Left lobe of liver (tissue), 1 donor: ENCODE measurements around a stretch of chr4.

GRCh38 chr4:24192158-24192648 is 302.4 kb upstream of the PPARGC1A start:
- PRO-cap = bidirectional peak, plus-strand start at chr4:24192503, minus-strand start at chr4:24192409

DNA sequence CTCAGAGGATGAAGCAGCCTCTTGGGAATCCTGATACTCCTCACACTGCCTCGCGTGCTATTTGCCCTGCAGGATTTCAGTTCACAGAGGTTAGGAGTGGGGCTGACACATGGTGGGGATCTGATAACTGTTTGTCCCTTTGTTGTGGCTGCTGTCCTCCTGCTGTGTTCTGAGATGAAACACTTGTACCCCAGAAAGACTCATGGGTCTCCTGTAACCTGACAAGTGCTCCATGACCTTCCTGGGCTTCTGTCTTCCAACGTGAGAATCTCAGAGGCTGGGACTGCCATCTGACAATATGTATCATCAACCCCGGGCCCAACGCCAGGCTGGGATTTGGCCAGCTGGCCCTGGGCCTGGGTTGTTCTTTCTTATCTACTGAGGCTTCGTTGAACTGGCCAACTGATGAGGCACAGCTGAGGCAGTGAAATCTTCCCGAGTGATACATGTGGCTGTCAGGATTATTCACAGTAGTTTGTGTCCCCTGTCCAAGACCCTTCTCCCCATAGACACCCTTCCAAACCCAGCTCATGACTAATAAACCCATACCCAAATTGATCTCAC is 60.8 kb downstream of the SEPSECS start:
- PRO-cap = no peak

- PRO-cap = no peak
Measured at GRCh38 chr4:25444326-25444525, 67.2 kb downstream of the ANAPC4 start.

- PRO-cap = bidirectional peak, plus-strand start at chr4:25863719, minus-strand start at chr4:25863586
Measured at GRCh38 chr4:25863406-25864603, 1.0 kb upstream of the SEL1L3 start.

GRCh38 chr4:26319908-26320108 is 1.0 kb upstream of the RBPJ start:
- PRO-cap = no peak

DNA sequence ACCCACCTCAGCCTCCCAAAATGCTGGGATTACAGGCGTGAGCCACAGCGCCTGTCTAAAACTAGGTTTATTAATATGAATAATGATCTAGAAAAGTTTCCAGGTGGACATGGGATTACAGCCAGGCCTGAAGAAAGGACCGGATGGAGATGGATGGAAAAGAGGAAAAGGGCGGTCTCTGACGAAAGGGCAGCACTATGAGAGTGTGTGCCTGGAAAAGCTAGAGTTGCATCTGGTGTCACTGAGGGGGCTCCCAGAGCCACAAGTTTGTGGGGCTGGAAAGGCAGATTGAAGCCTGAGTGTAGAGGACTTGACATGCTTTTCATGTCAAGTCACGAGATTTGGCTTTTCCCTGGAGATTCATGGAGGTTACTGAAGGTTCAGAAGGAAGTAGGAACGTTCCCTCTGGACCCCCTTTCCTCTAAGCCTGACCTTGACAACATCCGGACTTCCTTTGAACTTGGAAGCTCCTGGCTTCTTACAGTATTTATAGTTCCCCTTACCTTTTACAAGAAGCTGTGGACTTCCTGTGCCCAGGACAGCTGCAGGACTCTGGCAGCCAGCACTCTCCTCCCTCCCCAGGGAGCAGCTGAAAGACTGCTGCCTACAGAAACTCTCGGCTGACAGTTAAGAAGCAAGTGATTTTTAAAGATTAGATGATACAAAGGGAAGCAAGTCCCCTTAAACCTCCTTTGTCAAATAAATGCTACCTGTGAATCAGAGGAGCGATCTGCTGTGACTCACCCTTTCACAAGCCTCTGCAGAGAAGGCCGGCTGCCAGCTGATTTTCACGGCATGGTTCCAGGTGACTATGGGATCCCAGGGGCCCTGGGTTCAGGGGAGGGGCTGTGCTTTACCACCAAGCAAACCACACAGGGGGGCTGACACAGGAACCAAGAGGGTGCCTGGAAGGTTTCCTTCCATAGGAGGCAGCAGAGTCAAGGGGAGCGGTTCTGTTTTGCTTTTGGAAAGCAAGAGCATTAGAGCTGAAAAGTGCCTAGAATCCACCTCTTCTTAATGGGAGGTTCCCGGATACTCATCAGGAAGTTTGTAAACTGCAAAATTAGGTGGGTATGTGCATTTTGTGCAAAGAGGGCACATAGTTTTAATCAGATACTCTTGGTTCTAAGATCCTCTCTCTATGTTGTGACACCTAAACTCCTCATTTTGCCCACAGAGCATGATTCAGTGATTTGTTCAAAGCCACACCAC is 72.9 kb upstream of the STIM2 start:
- PRO-cap = no peak

DNA sequence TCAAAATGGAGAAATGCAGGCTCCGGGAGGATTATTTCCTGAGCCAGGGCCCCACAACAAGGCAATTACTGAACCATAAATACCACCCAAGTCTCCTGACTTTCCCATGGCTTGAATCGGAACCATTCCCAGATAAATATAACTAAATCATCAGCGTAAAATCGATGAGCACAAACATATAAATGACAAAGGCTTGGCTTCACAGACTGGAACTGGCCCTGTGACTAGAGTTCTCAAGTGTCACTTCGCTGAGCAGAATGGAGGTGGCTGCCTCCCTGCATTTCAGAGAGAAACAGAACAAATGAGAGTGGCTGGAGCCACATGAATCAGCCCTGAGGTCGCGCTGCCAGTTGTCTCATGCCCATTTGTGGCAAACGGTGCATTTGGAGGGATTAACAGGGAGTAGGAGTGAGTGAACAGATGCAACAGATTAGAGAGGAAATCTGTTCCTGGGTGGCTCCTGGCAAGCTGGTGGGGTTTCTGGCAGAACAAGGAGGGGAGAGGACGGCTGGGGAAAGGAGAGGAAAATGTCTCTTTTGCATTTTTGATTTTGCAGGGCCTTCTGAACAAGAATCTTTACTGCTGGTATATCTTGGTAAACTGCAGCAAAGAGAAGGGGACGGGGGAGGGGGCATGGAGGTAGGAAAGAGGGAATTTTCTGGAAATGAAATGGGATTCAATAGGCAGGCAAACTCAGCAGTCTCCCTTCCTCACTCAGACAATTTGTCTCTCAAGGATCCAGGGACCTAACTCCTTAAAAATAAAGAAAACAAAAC is 57.2 kb upstream of the STIM2 start:
- PRO-cap = no peak

GRCh38 chr4:26907664-26908132 is 47.1 kb downstream of the STIM2 start:
- PRO-cap = no peak

GRCh38 chr4:27075609-27076129 is 215.0 kb downstream of the STIM2 start:
- PRO-cap = no peak

GRCh38 chr4:30411315-30411636 is 308.9 kb upstream of the PCDH7 start:
- PRO-cap = no peak

DNA sequence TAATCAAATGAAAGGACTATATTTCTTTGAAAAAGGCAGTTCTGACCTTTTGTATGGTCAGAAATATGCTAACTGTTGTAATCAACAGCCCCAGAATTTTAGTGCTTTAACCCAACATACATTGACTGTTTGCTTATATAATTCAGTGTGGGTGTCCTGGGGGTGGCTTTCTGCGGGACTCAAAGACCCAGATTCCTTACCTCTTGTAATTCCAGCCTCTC is 301.1 kb downstream of the PCDH7 start:
- PRO-cap = no peak

DNA sequence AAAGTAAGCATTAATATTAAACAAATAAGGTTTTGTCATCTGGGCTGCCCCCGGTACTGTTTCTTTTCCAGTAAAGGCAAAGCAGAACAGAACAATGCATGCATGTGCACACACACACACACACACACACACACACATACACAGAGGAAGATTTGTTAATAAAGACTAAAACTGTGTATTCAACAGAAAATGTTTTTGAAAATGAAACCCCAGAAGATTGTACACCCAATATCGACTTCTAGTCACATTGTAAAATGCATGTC is 2685.4 kb downstream of the ARAP2 start:
- PRO-cap = no peak

- PRO-cap = no peak
Measured at GRCh38 chr4:36077470-36078367, 166.6 kb downstream of the ARAP2 start.

DNA sequence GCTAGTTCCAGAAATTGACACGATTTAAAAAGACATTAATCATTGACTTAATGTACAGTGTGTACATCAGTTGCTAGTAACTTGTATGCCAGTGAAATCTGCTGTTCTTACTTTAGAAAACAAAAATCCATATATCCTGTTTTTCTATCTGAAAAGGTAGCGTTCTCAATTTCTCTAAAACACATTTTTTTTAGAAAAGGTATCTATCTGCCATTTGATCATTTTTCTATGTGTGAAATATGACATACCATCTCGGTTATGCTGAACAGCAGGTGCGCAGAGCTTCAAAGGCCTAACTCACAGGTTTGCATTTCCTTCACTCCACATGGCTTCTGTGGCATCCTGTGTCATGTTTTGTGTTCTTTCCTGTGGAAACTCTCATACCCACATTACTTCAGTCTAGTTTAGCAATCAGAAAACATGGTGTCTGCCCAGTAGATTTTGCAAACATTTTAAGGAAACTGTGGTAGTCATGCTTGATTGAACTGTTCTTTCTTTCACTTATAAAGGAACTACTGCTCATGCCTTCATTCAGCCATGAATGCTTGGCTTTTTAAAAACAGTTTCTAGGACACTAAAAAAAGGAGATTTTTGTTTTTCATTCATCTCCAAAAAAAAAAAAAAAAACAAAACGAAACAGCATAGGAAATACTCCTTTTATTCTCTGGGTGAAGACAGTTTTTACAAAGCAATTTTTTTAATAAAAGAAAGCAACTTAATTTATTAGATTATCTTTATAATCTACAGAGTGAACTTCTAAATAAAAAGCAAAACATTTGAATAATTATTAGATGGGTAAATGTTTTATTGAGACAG is 11.3 kb upstream of the ARAP2 start:
- PRO-cap = no peak

GRCh38 chr4:37452946-37453724 is 590 bp upstream of the C4orf19 start:
- PRO-cap = unidirectional peak, plus-strand start at chr4:37453179

GRCh38 chr4:37490288-37490867 is 36.7 kb downstream of the C4orf19 start:
- PRO-cap = bidirectional peak, plus-strand start at chr4:37490645, minus-strand start at chr4:37490509

DNA sequence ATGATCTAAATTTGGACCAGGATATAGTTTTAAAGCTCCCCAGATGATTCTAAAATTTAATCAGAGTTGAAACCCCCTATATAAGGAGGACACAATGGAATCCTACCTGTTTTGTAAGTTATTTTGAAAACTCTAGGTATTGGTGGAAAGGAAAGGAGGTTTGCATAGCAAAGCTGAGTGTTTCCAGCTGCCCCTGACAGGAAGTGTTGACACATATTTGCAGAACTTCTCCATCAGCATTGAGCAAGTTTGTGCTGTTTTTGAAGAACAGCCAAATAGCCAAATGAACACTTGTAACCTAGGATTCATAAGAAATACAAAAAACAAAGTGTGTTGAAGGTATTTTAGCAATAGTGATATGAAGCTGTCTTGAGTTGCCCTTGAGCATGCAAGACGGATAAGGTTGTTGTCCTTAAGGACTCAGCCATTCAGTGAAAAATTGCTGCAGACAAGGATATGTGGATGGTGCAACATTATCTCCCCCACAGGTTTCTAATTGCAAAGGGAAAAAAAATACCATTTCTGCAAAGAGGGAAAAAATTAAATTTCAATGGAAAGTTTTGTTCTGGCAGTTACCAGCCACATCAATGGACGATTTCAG is 68.3 kb upstream of the PGM2 start:
- PRO-cap = no peak

DNA sequence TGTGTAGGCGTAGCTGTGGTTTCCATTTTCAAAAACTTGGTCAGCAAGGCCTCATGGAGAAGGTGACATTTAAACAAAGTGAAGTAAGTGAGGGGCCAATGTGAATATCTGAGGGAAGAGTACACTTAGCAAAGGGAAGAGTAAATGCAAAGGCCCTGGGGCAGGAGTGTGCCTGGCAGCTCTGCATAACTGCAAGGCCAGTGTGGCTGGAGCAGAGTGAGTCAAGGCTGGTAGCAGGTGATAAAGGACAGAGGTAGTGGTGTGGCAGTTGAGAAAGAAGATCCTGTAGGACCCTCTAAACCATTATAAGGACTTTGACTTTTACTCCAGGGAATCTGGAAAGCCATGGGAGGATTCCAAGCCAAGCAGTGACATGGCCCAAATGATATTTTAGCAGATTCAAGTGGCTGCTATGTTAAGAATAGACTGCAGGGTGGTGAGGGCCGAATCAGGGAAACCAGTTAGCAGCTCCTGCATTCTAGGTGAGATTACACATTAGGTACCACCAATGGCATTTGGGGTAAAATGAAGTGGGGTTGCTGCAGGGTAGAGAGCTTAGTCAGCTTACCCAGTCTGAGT is 5.9 kb upstream of the TBC1D1 start:
- PRO-cap = no peak

DNA sequence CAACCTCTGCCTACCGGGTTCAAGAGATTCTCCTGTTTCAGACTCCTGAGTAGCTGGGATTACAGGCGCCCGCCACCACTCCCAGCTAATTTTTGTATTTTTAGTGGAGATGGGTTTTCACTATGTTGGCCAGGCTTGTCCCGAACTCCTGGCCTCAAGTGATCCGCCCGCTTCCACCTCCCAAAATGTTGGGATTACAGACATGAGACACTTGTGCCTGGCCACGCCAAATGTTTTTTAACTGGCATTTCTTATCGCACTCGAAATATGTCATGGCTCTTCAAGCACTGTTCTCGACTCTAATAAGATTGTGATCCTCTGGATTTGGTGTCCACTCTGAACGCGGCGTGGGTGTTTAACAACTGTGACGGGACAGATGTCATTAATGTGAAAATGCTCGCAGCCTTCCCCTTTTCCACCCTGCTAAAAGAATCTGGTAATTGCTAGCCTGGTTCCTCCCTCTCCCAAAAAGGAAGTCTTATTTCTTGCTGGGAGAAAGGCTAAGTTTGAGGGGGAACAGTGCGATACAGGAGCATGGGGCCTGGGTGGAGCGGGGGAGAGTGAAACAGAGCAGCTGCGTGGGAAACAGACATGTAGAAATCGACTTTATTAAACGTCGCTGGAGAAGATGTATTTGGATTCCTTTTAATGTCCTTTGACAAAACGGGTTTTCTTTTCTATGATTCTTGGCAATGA is 17.5 kb downstream of the TBC1D1 start:
- PRO-cap = no peak

DNA sequence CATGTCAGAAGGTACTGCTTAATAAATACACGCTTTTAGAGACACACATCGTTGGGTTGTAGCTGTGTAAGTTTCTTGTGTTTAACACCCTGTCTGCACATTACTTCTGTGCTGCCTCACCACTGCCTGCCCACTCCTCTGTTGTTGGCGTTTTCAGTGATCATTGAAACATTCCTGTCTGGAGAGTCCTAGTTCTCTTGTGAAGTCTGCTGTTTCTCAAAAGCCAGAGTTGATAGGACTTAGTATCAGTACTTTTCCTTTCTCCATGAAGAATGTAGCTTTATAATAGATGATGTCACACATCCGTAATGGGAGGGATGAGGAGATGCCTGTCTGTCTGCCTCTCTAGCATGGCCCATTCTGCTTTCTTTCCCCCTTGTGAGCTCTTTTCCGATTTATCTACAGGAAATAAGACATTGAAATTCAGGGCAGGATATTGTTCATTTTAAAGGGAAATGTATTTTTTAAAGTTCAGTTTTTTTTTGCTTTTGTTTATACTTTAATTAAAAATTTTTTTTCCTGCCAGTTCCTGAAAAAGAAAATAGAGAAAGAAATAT is 90.8 kb downstream of the PTTG2 start:
- PRO-cap = no peak